ENCODE results near the genes EMB and FST.

GRCh38 chr5:42951183-42951901 is 88.8 kb downstream of the ANXA2R start:
- PRO-cap = bidirectional peak, plus-strand start at chr5:42951656, minus-strand start at chr5:42951343; bidirectional peak, plus-strand start at chr5:42951849, minus-strand start at chr5:42951723
- RAMPAGE, long total RNA, 4 experiments = no peak in any of the 4 experiments

- PRO-cap = bidirectional peak, plus-strand start at chr5:42993508, minus-strand start at chr5:42993348
- RAMPAGE, long total RNA, 4 experiments = start-site peak on the minus strand in 2 of 4 experiments, at chr5:42993213-42993348 at its widest, 10 to 19 reads per replicate
Observed at GRCh38 chr5:42993122-42993466, 47.0 kb downstream of the ANXA2R start.

DNA sequence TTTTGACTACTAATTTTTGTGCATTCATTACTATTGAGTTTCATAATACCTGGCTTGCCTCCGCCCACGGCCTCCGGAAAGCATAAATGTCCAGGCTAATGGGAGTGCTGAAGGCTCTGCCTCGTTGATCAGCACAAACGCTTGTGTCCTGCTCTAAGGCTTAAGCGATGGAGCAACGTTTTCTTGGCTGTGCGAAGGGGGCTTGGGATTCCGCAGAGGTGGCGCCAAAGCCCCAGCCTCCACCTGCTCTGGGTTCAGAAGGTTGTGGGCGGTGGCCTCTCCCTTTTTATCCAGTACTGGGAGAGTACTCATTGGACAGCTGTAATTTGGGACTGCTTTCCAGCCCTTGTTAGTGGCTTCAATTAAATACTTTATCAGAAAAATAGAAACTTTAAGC is 19.7 kb downstream of the ANXA2R start:
- PRO-cap = no peak
- RAMPAGE, long total RNA, 4 experiments = no peak in any of the 4 experiments

DNA sequence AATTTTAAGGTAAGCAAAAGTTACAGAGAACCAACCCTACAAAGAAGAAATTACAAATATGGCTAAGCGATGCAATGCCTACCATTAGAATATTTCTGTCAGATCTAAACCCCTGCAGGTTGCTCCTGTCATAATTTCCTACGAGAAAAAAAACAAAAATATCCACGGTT is 980 bp upstream of the ANXA2R start:
- PRO-cap = no peak
- RAMPAGE, long total RNA, 4 experiments = no peak in any of the 4 experiments

DNA sequence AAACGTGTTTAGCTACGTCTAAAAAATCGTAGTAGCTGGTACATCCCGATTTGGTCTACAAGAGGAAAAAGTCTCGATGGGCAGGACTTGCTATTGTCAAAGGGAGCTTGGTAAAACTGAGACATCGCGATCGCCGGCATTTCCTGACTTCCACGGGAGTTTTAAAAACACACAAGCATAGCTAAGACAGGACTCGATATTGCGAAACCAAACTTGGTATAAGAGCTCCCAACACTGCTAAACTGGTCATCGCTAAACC is 1.2 kb upstream of the ANXA2R start:
- PRO-cap = no peak
- RAMPAGE, long total RNA, 4 experiments = no peak in any of the 4 experiments

DNA sequence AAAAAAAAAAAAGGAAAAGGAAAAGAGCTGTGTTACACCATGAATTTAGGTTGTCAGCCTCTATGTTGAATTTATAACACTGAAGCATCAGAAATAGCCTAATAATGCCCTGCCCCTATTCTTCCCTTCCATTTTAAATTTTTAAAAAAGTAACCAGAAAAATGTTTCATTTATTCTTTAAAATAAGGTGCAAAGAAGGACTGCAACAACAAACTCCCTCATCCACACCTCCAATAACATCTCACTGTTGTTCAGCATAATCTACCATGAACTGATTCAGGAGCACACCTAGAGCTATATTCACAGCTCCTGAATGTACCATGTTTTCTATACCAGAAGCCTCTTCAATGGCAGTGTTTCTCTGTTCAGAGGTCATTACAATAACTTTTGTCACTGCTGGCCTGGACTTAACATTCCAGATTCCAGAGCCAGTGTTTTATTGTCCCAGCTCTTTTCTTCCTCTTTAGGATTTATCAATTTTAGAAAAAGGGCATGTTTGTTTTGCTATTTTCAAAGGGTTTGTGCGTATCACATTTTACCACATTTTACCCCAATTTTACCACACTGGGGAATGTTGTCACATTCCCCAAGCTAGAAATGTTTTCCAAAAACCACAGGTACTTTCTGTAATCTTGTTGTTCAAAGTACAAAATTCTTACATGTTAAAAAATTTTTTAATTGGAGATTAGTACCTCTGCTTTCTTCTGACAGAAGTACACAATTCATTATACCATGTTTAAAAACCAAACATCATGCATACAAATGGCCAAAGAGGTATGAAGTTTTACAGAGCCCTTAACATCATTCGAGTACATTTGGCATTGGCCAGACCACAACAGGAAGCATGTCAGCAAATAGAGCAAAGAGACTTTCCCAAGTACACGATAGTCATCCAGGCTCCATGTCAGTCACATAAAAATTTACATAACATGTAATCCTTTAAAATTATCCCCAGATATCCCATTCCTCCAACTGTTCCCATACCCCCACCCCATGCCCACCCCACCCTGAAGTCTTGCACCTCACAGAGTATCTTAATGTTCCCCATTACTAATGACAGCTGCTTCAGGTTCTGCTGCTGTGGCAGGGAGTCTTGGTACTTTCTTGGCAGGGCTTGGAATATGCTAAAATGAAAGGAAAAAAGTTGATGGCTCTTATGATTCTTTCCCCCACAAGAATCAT is 22.7 kb downstream of the HMGCS1 start:
- PRO-cap = no peak
- RAMPAGE, long total RNA, 4 experiments = no peak in any of the 4 experiments

DNA sequence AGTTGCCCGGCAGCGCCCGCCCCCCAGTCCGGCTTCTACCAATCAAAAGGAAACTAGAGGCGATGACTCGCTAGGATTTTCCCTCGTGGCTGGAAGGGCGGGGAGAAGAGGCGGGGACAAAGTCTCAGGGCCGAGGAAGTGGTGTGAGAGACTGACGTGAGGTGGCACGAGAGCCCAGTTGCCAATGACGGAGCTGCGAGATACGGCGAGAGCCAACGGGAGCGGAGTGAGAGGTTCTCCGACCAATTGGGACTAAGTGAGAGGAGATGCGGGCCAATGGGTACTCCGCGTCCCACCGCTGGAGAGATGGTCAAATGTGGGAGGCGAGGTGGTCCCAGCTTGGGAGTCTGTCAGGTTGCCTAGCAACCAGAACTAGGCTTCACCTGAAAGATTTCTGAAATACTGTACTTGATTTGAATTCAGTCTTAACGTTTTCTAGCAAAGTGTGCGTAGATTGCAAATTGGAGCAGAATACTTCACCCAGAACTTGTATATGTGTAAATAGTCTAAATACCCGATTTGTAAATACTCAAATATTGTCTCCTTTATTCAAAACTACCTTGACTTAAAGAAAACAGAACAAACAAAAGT is 408 bp upstream of the HMGCS1 start:
- PRO-cap = bidirectional peak, plus-strand start at position 146 of the sequence, minus-strand start outside the sequence
- RAMPAGE, long total RNA, 4 experiments = no peak in any of the 4 experiments

GRCh38 chr5:43613274-43613708 is 10.3 kb downstream of the NNT start:
- PRO-cap = no peak
- RAMPAGE, long total RNA, 4 experiments = no peak in any of the 4 experiments

GRCh38 chr5:43619454-43620298 is 16.7 kb downstream of the NNT start:
- PRO-cap = no peak
- RAMPAGE, long total RNA, 4 experiments = no peak in any of the 4 experiments

- PRO-cap = bidirectional peak, plus-strand start at chr5:50441396, minus-strand start at chr5:50441385
- RAMPAGE, long total RNA, 4 experiments = start-site peak on the minus strand in 3 of 4 experiments, at chr5:50441212-50441405 at its widest, 24 to 178 reads per replicate
Observed at GRCh38 chr5:50440971-50442024, at the start of gene EMB. Gene EMB (minus strand): TSS chr5:50441288.

- PRO-cap = no peak
- RAMPAGE, long total RNA, 4 experiments = no peak in any of the 4 experiments
Observed at GRCh38 chr5:50856845-50857048, 190.3 kb downstream of the PARP8 start.

GRCh38 chr5:50969190-50969966 is 302.9 kb downstream of the PARP8 start:
- PRO-cap = unidirectional peak, plus-strand start at chr5:50969235
- RAMPAGE, long total RNA, 4 experiments = no peak in any of the 4 experiments

GRCh38 chr5:51958571-51958818 is 575.2 kb downstream of the ISL1 start:
- PRO-cap = no peak
- RAMPAGE, long total RNA, 4 experiments = no peak in any of the 4 experiments

DNA sequence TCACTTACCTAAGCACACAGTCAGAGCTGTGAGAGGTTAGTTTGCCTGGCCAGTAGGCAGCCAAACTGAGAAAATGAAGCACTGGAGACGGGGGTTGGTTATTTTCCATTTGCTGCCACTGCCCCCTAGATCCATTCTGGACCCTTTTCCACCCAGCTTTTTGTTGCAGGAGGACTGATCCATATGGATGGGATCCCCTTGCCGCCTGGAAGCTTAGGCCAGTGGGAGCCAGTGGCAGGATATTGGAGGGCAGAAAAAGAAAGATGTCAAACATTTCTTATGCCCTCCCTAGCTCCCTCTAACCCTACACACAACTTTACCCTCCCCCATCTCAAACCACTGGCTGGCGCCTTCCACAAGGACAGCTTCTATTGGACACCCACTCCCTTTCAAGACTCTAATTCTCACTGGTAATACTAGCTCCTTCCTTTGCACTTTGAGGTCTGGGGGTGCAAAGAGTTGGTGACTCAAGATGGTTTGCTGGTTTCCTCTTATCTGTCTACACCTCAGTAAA is 11.7 kb upstream of the ITGA1 start:
- PRO-cap = no peak
- RAMPAGE, long total RNA, 4 experiments = no peak in any of the 4 experiments

DNA sequence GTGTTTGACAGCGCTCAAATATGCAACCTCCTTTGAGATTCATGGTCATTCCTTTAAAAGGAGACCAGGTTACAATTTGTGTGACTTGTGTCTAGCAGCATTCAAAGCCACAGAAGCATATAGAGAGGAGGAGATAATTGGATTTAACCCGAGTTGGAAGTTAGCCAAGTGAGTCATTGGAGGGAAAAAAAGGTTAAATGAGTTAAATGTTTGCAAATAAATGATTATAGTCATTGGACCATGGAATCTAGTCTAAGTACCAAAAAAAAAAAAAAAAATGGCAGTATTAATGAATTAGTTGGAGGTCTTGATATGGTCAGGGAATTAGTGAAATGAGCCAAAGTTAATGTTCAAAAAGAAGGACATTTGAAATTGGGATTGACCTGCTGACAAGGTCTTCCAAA is 91.0 kb downstream of the ITGA1 start:
- PRO-cap = no peak
- RAMPAGE, long total RNA, 4 experiments = start-site peak on the plus strand in 1 of 4 experiments, centred at position 303 of the sequence, 14 reads per replicate

GRCh38 chr5:52920174-52920694 is 68.9 kb upstream of the ITGA2 start:
- PRO-cap = no peak
- RAMPAGE, long total RNA, 4 experiments = no peak in any of the 4 experiments

GRCh38 chr5:52922299-52922985 is 66.7 kb upstream of the ITGA2 start:
- PRO-cap = no peak
- RAMPAGE, long total RNA, 4 experiments = no peak in any of the 4 experiments

DNA sequence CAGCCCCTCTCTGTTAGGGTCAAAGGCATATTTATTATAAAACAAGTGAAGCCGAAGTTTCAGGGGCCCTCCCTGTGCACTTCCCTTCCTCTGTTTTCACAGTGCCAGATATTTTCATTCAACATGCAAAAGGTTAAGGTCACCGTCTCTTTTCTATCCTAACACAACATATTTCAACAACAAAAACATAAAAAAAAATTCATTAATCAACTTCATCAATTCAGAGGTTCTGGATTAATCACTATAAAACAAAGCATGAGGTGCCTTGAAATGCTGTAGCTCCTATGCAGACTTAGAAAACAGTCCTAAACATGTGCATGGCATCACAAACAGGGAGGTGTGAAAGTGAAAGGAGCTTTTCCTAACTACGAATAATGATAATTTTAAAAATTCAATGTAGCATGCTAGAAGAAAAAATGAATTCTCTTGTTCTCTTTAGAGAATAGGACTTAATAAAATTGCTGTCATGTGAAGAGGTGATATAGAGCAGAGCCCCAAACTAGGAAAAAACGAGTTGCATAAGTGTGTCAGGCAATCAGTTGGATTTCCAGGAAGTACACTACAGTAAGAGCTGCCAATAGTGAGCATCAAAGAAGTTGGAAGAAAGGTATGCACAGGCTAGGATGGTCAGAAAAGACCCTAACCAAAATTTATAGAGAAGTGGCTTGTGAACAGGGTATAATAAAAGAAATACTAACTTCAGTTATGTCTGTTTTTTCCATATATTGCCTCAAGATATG is 17.7 kb downstream of the ITGA2 start:
- PRO-cap = no peak
- RAMPAGE, long total RNA, 4 experiments = no peak in any of the 4 experiments

- PRO-cap = bidirectional peak, plus-strand start at chr5:53479762, minus-strand start at chr5:53479643
- RAMPAGE, long total RNA, 4 experiments = no peak in any of the 4 experiments
Observed at GRCh38 chr5:53479486-53480044, 864 bp upstream of the FST start.

DNA sequence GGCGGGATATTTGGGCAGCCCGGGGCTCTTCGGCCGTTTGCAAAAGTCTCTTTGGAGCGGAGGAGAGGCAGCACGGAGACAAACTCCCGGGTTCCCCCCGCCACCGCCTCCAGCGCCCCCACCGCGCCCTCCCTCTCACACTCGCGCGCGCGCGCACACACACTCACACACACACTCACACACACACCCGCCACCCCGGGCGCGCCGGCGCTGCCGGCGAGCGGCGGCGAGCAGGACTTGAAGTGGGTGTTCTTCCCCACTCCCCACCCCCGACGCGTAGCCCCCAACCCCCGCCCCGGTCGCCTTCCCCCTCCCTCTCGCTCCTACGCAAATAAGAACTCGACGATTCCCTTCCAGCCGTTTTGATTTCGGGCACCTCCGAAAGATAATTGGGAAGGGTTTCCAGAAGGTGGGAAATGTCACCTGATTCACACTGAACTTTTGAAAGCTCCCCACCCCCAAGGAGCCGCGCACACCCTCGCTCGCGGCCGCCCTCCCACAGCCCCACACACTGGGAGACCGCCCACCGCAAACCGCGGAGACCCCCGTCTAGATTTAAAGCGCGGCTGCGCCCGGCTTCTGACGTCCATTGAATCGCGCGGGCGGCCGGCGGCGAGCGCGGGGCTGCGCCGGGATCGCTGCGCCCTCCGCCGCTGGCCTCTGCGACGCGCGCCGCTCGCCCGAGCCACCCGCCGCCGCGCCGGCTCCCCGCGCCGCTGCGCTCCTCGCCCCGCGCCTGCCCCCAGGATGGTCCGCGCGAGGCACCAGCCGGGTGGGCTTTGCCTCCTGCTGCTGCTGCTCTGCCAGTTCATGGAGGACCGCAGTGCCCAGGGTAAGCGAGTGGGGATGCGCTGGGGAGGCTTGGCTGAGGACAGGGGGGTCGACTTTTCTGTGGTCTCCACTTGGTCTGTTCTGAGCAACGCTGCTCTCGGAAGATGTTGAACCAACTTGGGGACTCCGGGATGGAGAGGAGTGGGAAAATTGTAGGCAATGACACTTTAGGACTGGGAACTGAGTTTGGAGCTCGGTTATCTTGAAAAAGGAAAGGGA is at the start of gene FST:
TSS of gene FST (plus strand) at position 585 of the 1,050 bp plus-strand sequence.
- PRO-cap = bidirectional peak, plus-strand start at position 334 of the sequence, minus-strand start at position 53 of the sequence
- RAMPAGE, long total RNA, 4 experiments = start-site peak on the plus strand in 1 of 4 experiments, centred at position 347 of the sequence, 6 reads per replicate

Data from gastroesophageal sphincter (tissue), 4 donors.